Lower leg skin (tissue), 2 donors: ENCODE results near the genes GALP, ZNF419, C19orf18 and A1BG.

DNA sequence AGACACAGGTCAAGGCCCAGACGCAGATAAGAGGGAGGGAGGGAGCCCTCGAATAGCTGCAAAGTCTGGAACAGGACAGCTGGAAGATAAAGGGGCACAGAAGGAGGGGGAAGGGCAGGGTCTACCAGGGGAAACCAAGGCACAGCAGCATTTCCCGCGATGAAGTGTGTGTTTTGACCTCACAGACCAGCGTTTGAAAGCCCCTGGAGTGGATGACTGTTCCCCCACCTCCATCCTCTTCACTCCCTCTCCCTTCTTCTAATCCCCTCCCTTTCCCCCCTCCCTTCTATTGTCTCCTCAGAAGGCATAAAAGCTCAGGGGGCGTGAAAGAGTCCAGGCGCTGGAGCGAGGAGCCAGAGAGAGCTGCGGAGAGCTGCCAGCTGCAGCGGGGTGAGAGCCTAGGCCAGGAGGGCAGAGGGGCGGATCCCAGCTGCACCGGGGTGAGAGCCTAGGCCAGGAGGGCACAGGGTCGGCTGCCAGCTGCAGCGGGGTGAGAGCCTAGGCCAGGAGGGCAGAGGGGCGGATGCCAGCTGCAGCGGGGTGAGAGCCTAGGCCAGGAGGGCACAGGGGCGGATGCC is at the start of gene GALP:
Gene GALP (plus strand): TSS at position 336 of the 578 bp plus-strand sequence.
- PRO-cap = no peak
- RAMPAGE, long total RNA, 2 experiments = no peak in any of the 2 experiments

DNA sequence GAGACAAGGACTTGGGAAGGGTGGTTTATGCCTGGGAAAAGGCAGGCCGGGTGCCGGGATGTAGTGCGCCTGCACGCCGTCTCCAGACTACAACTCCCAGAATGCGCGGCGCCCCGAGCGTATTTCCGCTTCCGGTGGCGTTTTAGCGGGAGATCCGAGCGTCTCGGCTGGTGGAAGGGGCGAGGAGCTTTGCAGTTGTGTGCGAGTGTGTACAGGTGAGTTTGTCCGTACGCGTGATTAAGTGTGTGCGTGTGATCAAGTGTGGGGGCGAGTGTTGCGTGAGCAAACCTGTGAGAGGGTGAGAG is 75.4 kb downstream of the PEG3 start:
- PRO-cap = no peak
- RAMPAGE, long total RNA, 2 experiments = no peak in any of the 2 experiments

- PRO-cap = no peak
- RAMPAGE, long total RNA, 2 experiments = start-site peak on the minus strand in 1 of 2 experiments, at chr19:56838053-56838101 at its widest, 6 reads per replicate
These were observed 2.7 kb downstream of the PEG3 start for GRCh38 chr19:56837392-56838579.

- PRO-cap = no peak
- RAMPAGE, long total RNA, 2 experiments = no peak in any of the 2 experiments
These were observed 853 bp downstream of the PEG3 start for GRCh38 chr19:56839525-56840221.

DNA sequence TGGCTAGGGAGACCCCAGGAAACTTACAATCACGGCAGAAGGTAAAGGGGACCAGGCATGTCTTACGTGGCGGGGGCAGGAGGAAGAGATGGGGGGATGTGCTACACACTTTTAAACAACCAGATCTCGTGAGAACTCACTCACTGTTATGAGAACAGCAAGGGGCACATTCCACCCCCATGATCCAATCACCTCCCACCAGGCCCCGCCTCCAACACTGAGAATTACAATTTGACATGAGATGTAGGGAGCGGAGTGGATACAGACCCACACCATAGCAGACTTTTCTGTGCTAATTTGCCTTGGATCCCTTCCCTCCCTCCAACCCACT is 106.7 kb upstream of the PEG3 start:
- PRO-cap = no peak
- RAMPAGE, long total RNA, 2 experiments = no peak in any of the 2 experiments

DNA sequence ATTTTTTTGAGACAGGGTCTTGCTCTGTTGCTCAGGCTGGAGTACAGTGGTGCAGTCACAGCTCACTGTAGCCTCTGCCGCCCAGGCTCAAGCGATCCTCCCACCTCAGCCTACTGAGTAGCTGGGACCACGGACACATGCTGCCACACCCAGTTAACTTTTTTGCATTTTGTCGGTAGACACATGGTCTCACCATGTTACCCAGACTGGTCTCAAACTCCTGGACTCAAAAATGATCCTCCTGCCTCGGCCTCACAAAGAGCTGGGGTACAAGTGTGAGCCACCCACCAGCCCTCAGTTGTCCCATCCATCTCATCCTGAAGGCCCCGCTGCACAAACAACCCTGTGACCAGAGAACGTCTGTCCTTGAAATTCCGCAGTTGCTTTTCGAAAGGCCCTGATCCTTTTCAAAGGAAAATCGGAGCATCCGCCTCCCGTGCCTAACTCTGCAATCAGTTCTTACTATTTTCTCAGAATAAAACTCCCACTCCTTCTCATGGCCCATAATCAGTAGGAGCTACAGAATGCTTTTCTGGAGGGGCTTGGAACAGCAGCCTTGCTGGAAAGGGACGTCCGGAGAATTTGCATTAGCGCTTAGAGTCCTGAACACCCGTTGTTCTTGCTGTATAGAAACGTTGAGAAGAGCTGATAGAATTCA is 138.3 kb upstream of the USP29 start:
- PRO-cap = no peak
- RAMPAGE, long total RNA, 2 experiments = no peak in any of the 2 experiments

- PRO-cap = no peak
- RAMPAGE, long total RNA, 2 experiments = no peak in any of the 2 experiments
These were observed 62.7 kb upstream of the USP29 start for GRCh38 chr19:57056907-57057627.

GRCh38 chr19:57217995-57218533 is 12.8 kb upstream of the AURKC start:
- PRO-cap = no peak
- RAMPAGE, long total RNA, 2 experiments = start-site peak on the plus strand in 1 of 2 experiments, at chr19:57218150-57218349 at its widest, 5 to 6 reads per replicate

DNA sequence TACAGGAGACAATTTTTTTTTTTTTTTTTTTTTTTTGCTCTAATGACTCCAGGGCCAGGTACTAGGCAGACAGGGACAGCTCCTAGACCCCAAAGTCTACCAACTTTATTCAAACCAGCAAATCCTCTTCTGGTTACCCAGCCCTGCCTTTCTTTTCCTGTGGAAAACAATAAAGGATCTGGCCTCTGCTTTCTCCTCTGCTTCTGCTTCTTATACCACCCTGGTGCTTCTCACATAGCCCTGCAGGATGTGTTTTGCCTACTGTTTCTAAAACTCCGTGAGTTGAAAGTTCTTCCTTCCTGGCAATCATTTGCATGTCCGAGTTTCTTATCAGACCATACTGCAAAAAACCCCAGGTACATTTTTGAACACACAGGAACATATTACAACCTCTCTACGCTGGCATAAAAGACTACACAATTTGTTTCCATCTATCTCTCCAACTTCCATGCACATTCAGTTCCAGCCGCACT is 10.5 kb upstream of the ZNF460 start:
- PRO-cap = no peak
- RAMPAGE, long total RNA, 2 experiments = no peak in any of the 2 experiments

DNA sequence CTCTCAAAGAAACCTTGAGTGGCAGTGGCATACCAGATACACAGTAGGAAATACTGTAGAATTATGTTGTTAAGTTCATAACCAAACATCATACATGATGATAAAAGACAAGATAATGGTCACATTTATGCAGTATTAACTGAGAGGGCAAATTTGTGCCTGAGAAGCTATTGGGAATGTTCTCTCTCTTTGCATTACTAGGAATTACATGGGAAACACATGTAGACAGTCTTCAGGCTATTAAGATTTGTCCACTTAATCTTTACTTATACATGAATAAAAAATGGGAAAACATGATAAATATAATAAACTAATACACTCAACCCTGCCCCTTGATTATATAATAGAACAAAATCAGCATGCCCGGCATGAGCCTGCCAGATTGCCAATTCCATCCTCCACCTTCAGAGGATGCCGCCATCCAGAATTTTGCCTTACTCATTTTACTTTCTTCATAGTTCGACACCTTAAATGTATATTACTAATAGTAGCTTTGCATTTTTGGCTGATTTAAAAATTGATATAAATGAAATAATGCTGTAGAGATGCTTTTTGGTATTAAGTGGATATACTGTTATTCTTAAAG is 14.3 kb upstream of the ZNF543 start:
- PRO-cap = no peak
- RAMPAGE, long total RNA, 2 experiments = no peak in any of the 2 experiments

DNA sequence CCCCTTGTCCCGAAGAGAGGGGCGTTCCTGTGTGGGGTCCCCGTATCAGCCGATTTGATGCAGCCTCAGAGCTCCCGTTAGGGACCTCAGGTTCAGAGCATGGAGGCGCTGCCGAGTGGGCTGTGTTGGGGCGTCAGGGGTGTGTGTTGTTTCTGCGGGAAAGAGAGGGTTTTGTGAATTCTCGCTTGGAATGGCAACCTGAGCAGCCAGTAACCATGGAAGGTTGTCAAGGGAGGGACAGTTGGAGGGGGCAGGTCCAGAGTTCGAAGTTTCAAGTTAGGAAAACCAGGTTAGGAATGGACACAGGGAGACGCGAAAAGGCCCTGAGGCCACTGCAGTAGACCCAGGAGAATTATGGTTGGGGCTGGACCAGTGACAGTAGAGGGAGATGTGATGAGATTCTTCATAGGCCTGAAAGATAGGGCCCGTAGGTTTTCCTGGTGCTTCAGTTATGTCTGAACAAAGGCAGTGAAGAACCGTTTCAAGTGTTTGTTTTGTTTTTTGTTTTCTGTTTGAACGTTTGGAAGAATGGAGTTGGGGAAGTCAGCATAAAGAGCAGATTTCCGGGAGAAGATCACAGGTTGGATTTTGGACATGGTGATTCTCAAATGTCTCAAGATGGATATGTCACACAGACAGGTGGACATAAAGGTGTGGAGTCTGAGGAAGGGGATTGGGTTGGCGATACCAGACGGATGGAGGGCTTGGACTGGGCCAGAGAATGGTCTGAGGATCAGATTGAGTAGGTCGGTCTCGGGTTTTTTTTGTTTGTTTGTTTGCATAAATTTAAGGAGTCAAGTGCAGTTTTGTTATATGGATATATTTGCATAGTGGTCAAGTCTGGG is 763 bp downstream of the ZNF548 start:
- PRO-cap = no peak
- RAMPAGE, long total RNA, 2 experiments = no peak in any of the 2 experiments

GRCh38 chr19:57394068-57395033 is 4.7 kb downstream of the ZNF548 start:
- PRO-cap = no peak
- RAMPAGE, long total RNA, 2 experiments = no peak in any of the 2 experiments

DNA sequence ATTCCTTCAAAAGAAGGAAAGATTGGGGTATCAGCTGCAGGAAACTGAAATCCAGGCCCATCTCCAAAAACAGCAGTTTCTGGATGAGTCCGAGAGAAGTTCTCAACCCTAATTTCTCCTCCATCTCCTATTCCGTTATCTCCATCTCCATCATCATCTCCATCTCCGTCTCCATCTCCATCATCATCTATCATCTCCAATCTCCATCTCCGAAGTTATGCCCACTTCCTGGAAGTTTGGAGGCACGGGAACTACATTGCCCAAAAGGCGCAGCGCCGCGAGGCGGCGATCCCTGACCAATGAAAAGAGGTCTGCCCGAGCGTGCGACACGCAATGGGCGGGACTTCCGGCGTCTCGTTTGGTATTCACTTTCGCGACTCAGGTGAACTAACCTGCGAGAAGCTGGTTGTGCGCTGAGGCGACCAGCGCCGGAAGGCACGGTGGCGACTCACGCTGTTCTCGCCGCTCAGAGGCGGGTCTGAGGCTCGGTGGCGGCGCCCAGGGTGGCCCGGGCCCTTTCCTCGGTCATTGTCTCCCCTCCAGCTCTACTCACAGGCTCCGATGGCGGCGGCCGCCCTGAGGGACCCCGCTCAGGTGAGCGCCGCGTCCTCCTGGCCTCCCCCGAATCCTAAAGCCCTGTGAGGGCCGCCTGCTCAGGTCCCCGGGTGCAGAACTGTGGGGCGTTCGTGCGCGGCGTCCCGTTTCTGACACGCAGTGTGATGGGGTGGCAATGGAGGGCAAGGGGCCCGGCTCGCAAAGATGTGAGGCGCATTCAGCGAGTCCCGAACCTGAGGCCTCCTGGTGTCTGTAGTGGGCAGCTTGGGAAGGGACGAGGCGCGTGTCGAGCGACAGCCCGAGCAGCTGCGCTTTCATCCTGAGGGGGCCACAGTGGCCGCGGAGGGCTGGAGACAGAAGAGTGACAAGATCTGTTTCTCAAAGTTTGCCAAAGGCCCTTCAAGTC is at the start of gene ZNF419:
Gene ZNF419 (plus strand): TSS at position 361 of the 961 bp plus-strand sequence.
- PRO-cap = unidirectional peak, plus-strand start at position 397 of the sequence
- RAMPAGE, long total RNA, 2 experiments = start-site peak on the plus strand in 2 of 2 experiments, centred at positions 372 to 385 of the sequence, 19 to 33 reads per replicate

DNA sequence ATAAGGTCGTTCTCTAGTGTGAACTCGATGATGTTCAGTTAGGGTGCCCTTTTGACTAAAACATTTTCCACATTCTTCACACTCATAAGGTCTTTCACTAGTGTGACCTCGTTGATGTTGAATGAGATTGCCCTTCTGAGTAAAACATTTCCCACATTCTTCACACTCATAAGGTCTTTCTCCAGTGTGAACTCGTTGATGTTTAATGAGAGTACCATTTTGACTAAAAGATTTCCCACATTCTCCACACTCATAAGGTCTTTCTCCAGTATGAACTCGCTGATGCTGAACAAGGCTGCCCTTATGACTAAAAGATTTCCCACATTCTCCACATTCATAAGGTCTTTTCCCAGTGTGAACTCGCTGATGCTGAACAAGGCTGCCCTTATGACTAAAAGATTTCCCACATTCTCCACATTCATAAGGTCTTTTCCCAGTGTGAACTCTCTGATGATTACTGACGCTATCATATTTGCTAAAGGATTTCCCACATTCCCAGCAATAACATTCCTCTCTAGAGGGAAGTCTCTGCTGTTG is 8.1 kb downstream of the ZNF418 start:
- PRO-cap = no peak
- RAMPAGE, long total RNA, 2 experiments = no peak in any of the 2 experiments

- PRO-cap = no peak
- RAMPAGE, long total RNA, 2 experiments = no peak in any of the 2 experiments
These were observed at the start of gene C19orf18 for GRCh38 chr19:57974422-57974787. TSS of gene C19orf18 (minus strand) at chr19:57974534.

DNA sequence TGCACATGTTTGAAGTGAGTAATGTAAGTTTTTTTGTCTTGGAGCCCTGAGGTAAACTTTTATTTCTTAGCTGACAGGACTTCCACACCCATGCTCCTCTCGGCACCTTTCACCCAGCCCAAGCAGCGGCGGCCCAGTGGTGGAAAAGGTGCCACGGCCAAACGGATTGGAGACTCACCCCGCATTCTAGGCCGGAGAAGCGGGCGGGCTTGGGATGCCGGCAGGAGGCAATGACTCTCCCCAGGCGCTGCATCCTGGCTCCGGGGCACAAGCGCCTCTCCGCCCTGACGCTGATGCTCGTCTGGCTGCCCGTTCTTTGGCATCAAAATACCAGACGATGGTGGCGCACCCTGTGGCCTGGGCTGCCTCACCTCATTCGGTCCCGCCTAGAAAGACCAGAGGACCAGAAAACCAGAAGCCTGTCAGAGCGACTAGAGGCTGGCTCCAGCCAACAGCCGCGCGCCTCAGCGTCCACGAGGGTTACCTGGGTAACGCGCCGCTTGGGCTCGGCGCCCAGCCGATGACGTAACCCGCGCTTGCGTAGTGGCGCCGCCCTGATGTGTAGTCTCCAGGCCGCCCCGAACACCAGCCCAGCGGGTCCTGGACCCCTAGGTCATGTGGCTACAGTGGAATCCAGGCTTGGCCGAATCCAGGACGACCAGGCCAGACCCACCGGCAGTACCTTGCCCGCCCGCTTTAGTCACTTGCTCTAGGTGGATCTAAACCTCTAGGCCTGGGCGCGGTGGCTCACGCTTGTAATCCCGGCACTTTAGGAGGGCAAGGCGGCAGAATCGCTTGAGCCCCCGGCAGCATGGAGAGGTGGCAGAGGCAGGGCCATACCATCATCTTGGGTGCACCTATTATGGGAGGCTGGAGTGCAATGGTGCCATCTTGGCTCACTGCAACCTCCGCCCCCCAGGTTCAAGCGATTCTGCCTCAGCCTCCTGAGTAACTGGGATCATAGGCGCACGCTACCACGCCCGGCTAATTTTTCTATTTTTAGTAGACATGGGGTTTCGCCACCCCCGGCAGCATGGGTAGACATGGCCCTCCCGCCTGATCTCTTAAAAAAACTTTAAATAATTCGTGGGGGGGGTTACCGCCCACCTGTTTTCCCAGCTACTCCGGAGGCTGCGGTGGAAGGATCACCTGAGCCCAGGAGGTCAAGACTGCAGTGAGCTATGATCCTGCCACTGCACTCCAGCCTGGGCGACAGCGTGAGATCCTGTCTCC is 7.1 kb upstream of the ZNF606 start:
- PRO-cap = bidirectional peak, plus-strand start at position 562 of the sequence, minus-strand start at position 475 of the sequence
- RAMPAGE, long total RNA, 2 experiments = no peak in any of the 2 experiments

DNA sequence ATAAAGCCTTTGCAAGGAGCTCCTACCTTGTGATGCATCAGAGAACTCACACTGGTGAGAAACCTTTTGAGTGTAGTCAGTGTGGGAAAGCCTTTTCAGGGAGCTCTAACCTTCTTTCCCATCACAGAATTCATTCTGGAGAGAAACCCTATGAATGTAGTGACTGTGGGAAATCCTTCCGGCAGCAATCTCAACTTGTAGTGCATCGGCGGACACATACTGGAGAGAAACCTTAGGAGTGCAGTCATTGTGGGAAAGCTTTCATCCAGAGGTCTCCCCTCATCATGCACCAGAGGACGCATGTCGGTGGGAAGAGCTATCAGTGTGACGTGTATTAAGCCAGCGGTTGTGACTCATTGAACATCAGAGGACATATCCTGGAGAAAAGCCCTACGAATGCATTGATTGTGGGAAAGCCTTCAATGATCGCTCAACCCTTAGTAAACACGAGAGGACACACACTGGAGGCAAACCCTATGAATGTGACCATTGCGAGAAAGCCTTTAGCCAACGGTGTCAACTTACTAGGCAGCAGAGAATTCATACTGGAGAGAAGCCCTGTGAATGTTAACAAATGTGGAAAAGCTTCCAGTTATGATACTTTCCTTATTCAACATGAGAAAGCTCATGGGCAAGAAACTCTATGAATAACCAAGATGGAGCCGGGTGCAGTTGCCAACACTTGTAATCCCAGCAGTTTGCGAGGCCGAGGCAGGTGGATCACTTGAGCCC is 16.1 kb upstream of the ZNF8 start:
- PRO-cap = no peak
- RAMPAGE, long total RNA, 2 experiments = no peak in any of the 2 experiments

- PRO-cap = bidirectional peak, plus-strand start at chr19:58327347, minus-strand start at chr19:58327236; bidirectional peak, plus-strand start at chr19:58327660, minus-strand start at chr19:58327546
- RAMPAGE, long total RNA, 2 experiments = no peak in any of the 2 experiments
These were observed 519 bp downstream of the ZSCAN22 start for GRCh38 chr19:58327133-58327892.

DNA sequence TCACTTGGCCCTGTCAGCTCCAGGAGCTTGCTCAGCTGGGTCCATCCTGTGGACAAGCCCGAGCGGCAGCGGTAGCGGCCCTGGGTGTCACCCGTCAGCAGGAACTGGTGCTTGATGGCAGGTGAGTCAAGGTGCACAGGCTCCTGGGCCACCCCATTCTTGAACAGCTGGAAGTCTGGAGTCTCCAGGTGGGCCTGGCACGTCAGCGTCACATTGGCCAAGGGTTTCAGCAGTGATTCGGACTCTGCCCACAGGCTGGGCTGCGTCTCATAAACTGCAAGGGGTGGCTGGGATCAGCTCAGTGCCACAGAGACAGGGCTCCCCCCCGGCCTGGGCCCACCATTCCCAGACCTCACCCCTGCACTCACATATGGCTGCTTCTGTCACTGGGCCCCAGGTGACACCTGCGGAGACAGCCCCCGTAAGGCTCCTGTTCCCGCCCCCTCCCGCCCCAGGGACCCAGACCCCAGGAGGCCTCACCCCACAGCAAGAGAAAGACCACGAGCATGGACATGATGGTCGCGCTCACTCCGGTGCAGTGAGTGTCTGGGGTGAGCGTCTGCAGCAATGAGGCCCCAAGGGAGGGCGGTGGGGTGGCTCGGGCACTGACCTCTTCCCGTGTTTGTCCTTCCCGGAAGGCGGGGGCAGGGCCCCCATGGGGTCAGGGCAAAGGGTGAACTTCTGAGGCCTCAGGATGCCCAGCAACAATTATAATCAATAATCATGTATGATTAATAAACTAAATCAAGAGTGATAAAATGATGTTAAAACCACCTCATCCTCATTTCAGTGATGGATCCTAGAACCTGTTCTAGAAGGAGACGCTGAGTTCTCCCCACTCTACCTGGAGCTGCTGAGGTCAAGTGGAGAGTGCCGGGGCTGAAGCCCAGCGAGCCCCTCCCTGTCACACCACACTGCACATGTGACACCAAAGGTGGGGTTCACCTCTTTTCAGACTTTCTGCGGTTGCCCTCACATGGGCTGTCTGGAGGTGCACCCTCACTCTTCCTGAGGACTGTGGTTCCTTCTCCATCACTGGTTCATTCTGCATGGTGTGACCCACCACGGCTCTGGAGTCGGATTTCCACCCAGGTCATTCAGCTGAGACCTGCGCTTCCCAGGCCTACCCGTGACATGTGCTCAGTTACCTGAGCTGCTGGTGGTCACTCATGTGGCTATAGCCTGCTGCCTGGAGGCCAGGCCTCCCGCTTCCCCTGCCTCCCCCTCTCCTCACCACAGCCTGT is at the start of gene A1BG:
Gene A1BG (minus strand): TSS at position 569 of the 1,244 bp plus-strand sequence.
- PRO-cap = no peak
- RAMPAGE, long total RNA, 2 experiments = no peak in any of the 2 experiments

DNA sequence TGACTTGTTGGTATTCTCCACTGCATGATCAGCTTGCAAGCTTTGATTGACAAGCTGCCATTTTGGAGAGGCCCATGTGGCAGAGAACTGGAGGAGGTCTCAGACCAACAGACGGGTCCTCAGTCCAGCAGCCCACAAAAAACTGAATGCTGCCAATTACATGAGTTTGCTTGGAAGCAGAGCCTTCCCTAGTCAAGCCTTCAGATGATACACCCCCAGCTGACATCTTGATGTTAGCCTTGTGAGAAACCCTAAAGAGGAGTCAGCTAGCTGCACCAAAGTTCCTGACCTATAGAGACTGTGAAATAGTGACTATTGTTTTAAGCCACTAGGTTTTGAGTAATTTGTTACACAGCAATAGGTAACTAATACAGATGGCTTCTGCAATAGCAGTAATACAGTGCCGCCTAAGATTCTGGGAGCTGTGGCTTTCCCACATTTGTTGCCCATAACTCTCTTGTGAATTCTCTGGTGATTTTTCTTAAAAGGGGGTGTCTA is 9.8 kb downstream of the ZNF132 start:
- PRO-cap = no peak
- RAMPAGE, long total RNA, 2 experiments = no peak in any of the 2 experiments